Myometrial cell (primary cell): ENCODE data around the genes RAPGEF2, DDX60 and PALLD.

GRCh38 chr4:159042123-159042611 lies 7.1 kb upstream of the C4orf45 start:
- RAMPAGE, long total RNA, result no peak

GRCh38 chr4:159102737-159103315 lies at the start of gene RAPGEF2:
Gene RAPGEF2 (plus strand): TSS chr4:159103079.
- RAMPAGE, long total RNA, result no peak

- RAMPAGE, long total RNA, result no peak
Measured at GRCh38 chr4:159117954-159118387, 15.1 kb downstream of the RAPGEF2 start.

- RAMPAGE, long total RNA, result no peak
Measured at GRCh38 chr4:159150985-159151964, 48.4 kb downstream of the RAPGEF2 start.

DNA sequence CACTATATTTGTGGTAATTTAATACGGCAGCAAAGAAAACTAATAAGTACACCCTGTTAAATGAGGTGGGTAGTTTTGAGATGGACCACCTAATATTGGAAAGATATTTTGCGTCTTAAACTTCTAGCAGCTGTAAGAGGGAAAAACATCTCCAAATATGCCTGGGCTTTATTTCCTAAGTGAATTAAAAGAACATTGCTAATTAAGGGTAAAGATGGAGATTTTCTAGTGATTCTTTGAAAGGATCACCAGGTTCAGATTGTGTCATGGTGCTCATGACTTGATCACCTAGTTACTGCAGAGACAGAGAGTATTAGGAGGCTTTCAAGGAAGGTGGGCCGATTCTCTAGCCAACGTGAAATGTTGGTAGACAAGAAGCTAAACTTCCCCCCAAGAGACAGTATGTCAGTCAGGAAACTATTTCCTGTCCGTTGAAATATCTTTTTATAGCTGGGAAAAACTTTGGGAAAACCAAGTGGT lies 295.1 kb downstream of the RAPGEF2 start:
- RAMPAGE, long total RNA, result no peak

DNA sequence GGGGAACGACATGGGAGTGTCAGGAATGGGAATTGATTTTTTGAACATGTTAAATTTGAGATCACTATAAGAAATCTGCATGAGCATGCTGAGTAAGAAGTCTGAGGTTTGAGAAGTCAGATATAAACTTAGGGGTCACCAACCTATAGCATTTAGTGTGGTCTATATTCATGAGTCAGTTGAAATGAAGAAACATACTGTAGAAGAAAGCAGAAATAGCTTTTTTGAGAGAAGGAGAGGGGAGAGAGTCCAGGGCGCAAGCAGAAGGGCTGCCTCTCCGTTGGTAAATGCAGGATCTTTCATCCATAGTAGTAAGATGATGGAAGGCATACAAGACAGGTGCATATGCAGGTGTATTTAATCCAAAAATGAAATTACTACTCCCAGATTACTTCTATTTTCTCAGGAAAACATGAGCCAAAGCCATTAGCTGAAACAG lies 1490.5 kb downstream of the RAPGEF2 start:
- RAMPAGE, long total RNA, result no peak

DNA sequence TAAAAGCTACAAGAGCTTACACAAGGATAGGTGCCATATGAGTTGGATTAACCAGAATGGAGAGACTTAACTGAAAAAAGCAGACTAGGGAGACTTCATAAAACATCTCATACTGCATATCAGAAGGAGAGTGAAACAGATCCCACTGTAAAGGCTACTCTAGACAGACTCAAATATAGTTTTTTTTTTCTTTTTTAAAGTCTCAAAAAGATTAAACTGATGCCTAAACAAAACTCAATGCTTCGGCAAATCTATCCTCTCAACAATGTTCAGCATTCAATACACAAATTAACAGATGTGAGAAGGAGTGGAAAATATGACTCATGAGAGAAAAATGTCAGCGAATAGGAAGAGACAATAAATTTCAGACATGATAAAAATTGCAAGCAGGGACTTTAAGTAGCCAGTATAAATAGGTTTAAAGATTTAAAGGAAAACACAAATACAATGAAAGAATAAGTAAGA lies 586.0 kb downstream of the FSTL5 start:
- RAMPAGE, long total RNA, result no peak

DNA sequence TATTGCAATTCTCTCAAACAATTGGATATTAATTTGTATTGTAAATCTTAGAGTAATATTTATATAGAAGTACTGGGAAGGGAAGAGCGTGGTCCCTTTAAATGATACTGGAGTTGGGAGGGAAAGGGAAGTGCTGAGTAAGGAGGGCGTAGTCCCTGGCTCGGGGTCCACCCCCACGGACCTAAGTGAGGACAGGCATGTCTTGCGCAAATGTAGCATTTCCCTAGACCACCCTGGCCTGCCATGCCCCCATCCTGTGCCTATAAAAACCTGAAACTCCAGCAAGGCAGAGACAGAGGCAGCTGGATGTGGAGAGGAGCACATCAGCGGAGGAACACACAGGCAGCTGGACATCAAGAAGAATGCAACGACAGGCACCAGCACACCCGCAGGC lies 346.0 kb downstream of the FSTL5 start:
- RAMPAGE, long total RNA, result no peak

DNA sequence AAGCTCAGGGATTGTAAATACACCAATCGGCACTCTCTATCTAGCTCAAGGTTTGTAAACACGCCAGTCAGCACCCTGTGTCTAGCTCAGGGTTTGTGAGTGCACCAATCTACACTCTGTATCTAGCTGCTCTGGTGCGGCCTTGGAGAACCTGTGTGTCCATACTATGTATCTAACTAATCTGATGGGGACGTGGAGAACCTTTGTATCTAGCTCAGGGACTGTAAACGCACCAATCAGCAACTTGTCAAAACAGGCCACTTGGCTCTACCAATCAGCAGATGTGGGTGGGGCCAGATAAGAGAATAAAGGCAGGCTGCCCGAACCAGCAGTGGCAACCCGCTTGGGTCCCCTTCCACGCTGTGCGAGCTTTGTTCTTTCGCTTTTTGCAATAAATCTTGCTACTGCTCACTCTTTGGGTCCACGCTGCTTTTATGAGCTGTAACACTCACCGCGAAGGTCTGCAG lies 426.5 kb downstream of the NAF1 start:
- RAMPAGE, long total RNA, result no peak

DNA sequence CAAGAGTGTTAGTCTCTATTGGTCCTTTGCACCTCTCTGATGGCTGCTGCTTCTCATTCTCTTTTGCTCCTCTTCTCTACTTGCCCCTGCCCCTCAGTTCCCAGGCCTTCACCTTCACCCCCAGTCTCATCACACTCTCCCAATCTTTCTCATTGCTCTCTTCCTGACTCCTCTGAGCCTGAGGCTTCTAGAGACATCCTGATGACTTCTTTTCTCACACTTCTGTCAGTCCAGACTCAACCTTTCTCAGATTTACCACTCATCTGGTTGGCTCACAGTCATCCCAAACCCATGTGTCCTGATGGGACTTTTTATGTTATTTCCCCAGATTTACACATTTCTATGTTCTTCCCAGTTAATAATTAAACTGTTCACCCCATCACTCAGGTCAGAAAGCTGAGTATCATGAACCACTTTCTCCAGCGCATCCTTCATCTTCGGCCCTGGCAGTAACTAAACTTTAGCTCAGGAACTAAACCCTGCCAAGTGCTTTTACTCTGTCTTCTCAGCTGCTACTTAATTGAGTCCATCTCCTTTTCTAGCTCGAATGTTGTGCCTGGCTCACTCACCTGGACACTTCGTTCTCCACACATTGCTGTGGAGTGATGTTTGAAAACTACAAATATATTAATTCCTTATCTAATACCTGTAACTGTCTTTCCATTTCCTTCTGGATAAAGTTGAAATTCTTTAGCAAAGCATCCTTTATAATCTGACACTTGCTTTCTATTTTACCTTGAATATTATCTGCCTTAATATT lies 68.1 kb downstream of the TMA16 start:
- RAMPAGE, long total RNA, result no peak

DNA sequence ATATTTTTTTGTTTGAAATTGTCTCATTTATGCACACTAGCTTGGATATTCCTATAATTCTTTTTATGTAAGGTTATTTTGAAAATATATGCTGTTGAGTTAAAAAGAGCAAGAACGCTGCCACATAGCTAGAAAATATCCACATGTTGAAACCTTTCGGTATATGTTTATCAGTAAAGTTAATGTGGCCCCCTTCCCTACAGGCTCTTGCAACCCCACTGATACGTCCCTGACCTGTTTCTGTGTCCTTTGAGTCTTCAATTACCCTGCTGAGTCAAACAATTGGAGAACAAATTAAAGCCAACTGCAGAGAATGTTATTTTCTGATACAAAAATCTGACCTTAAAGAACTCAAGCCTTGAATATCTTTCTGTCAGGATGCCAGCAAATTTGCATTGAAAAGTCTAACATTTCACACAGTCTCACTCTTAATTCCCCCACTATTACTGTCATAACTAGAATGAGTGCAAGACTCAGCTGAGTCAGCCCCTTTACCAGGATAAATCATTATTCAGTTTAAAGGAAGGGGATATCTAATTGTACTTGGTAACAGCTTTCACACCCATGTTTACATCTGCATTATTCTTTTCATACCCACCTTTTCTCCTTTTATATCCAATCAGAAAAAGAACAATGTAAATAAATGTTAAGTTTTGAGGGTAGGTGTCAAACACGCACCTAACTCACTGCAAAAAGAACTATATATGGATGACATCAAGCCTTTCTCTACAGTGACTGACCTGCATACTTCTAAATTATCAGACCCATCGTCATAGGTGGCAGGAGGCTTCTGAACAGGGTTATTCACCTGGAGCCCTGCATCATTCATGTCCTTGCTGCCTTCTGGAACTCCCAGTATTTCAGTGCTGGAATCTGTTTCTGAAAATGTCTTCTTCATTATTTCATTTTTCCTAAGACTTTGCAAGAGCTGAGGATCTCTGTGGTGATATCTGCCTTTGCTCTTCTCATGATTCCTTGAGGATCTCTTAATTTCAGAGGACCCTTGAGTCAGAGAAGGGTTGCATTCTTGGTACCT lies 117.4 kb downstream of the TMA16 start:
- RAMPAGE, long total RNA, result no peak

GRCh38 chr4:164197697-164197996 lies 186.2 kb downstream of the MARCHF1 start:
- RAMPAGE, long total RNA, result no peak

- RAMPAGE, long total RNA, result no peak
Measured at GRCh38 chr4:165222021-165222324, 14.6 kb downstream of the KLHL2 start.

GRCh38 chr4:165246575-165247833 lies 32.5 kb downstream of the GK3 start:
- RAMPAGE, long total RNA, result no peak

DNA sequence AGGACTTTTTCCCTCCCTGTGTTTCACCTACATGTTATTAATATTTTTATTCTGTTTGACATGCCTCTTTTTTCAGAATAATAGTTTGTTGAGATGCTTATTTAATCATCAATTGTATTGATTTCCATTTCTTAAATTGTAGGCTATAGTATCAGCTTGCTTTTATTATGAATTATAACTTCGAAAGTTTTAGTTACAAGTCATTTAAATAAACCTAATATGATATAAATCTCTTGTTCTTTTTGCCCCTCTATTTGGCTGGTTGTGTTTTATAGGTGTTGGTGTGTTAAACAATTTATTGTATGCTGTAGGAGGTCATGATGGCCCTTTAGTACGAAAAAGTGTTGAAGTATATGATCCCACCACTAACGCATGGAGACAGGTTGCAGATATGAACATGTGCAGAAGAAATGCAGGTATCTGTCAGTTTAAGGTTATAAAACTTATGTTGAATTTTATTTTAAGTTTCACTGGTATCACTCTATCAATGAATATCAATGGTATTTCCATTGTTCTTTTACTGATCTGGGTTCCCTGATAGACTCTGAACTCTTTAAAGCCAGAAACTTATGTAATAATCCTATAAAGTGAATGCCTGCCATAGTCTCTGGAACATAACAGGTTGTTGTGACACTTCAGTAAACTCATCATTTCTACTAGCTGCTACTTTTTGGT lies 13.6 kb upstream of the MSMO1 start:
- RAMPAGE, long total RNA, result no peak

- RAMPAGE, long total RNA, result no peak
Measured at GRCh38 chr4:165336429-165337345, 9.2 kb downstream of the MSMO1 start.

DNA sequence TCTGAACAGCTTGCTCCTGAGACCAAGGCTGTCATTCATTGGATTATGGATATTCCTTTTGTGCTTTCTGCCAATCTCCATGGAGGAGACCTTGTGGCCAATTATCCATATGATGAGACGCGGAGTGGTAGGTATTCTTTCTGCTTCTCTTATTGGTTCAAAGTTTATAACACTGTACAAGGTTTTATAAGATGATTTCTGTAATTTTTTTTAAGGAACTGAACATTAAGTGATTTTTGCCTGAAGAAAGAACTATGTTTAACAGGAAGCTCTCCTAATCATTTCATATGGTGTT lies 103.4 kb downstream of the CPE start:
- RAMPAGE, long total RNA, result no peak

DNA sequence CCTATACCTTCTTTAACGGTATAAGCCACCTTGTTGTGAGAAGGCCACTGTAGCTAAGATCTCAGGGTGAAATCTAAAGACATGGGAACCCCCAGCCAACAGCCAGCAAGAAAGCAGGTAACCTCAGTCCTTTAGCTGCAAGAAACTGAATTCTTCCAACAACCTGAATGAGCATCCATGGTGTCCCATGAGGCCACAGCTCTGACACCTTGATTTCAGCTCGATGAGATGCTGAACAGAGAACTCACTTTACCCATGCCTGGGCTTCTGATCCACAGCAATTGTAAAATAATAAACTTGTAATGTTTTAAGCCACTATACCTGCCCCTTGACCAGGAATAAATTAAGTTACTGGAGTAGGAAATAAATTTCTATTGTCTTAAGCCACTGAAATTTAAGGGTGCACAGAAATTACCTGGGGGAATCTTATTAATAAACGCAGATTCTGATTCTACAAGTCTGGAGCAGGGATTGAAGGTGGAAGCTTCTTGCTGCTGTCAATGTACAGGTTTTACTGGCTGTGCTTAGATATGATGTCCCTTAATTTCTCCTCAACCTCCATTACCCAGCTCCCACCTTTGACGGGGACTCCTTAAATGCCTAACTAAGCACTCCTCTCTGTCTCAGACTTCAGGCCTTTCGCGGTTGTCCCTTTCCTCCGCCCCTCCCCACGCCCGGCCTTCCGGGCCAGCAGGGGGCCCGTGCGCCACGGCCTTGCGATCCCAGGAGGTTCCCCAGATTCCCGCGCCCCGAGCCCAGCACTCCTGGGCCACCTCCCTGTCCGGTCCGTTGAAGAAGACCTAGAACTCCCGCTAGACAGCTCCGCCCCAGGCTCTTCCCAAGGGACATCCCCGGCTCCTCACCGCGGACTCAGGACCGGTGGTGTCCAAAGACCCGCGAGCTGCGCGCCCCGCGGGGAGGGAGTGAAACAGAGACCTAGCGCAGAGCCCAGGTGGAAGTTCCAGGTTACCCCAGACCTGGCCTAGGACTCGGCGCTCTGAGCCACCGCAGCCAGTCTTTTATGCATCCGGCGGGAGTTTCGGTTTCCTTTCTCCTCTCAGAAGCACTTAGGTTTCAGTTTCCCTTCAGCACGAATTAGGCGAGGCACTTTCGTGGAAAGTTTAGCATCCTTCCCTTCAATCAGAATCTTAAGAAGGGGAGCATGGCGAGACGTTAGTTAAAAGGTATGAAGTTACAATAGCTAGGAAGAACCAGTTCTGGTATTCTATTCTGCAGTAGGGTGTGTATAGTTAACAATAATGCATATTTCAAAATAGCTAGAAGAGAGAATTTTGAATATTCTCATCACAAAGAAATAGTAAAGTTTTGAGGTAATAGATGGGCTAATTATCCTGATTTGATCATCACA lies at the start of gene DDX60:
Gene DDX60 (minus strand): TSS at position 994 of the 1,369 bp plus-strand sequence.
- RAMPAGE, long total RNA, result start-site peak on the minus strand centred at position 1,034 of the sequence, 51 bp wide, 40 and 51 reads in 2 replicates

GRCh38 chr4:168487390-168487986 lies 7.2 kb upstream of the DDX60L start:
- RAMPAGE, long total RNA, result no peak

DNA sequence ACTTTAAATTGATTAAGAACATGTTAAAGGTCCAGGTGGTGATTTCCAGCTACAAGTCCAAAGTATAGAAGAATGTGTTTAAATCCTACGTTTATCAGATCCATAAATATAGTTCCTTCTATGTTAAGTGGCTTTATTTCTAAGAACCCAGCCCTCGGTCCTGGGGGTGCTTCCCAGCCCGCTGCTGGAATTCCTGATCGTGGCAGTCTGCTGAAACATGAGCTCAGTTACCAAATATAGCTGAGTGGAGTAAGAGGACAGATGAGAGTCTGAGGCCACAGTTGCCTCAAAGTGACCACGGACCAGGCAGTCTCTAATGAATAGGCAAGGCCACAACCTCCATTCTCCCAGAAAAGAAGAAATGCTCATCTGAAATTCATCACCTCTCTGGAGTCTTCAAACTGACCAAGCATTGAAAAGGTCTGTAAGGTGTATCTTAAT lies at the start of gene PALLD:
Gene PALLD (plus strand): TSS at position 278 of the 441 bp plus-strand sequence.
- RAMPAGE, long total RNA, result no peak